AG10803 (cell line): ENCODE data around the gene TTYH3.

GRCh38 chr7:1920242-1920698, 250.2 kb downstream of the ELFN1 start:
- RRBS = no CpG with 5 or more reads among the region's 24 CpGs

DNA sequence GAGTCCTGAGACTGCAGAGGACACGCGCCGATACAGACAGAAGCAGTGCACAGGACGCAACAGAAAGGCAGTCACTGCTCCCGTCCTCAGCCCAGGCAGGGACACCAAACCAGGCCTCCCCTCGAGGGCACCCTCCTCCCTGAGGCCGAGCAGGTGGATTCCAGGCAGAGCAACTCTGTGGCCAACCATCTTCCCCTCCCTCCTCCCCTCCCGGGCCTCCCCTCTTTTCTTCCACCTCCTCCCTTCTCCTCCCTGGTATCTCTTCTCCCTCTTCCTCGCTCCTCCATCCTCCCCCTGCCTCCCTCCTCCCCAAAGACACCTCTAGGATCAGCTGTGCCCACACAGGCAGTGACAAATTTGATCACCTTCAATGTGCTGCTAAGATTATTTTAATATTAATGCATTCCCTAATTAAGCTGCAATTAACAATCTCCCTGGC, 258.9 kb downstream of the ELFN1 start:
- RRBS = no CpG with 5 or more reads among the region's 9 CpGs

GRCh38 chr7:1936274-1936962, 266.3 kb downstream of the ELFN1 start:
- RRBS = 98% methylated on average over 4 of the region's 32 CpGs

GRCh38 chr7:1938921-1939842, 269.1 kb downstream of the ELFN1 start:
- RRBS = 63% methylated on average over 8 of the region's 43 CpGs

DNA sequence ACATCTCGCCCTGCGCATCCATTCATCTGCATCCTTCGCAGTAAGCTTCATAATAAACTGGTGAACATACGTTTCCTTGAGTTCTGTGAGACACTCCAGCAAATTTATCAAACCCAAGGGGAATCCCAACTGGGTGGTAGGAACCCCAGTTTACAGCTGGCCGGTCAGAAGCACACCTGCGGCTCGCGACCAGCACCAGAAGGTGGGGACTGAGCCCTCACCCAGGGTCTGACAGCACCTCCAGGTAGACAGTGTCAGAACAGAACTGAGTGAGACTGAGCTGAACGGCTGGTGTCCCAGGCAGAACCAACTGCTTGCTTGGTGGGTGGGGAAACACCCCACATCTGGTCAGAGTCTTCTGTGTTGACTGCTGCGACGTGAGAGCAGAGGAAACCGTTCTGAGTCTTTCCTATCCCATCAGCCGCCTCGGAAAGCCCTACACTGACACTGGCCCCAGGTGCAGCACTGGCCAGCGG, 160.8 kb downstream of the MAD1L1 start:
- RRBS = no CpG with 5 or more reads among the region's 15 CpGs

DNA sequence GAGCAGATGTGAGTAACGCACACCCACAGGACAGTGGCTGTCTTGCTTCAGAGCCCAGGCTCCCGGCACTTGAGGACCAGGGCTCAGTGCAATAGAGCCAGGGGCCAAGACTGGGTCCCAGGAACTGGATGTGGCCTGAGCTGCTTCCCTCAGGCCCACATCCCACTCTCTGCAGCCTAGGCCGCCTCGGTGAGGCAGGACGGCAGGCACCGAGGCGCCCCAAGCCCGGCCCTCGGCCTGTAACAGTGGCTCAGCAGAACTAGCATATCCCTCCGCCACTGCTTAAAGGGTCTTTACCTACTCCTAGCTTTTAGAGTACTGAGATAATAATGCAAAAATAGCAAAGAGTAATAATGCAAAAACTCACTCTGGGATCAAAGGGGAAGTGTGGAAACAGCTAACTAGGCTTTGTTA, 159.8 kb downstream of the MAD1L1 start:
- RRBS = no CpG with 5 or more reads among the region's 10 CpGs

DNA sequence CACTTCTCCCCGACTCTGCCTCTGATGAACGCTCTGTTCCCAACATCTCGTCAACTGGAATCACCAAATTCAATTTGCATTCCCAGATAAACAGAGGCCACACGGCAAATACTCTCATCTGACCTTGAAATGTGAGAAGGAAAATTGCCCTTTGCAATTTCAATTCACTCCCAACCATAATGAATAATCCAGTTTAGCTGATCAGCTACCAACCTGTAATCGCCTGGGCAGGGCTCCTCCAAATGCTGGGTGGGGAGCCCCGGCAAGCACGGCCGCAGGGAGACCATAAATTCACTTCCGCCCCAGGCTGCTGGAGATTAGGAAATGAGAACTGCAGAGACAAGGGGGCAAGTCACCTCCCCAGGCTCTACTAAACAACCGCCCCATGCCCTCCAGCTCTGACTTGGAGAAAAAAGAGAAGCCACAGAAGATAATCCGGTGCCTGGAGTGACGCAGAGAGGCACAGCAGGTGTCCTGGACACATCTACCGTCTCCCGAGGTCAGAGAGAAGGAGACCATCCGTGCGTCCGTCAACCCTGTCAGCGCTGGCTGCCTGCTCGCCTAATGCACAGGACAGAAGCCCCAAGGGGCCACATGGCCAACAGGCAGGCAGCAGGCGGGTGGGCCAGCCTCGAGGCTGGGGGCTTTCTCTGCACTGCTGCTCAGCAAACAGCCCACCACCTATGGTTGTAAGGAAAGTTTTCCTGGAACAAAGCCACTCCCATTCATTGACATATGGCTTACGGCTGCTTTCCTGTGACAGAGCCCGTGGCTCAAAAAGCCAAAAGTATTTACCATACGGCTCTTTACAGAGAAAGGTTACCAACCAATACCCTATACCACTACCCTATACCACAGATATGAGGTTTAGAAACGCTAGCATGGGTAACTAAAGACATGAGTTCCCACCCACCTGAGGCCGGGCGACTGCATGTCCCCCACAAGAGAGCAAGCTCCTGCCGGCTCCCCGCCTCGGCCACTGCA, 153.0 kb downstream of the MAD1L1 start:
- RRBS = no CpG with 5 or more reads among the region's 30 CpGs

GRCh38 chr7:2103999-2104839, 128.5 kb downstream of the MAD1L1 start:
- RRBS = 19% methylated on average over 5 of the region's 32 CpGs

DNA sequence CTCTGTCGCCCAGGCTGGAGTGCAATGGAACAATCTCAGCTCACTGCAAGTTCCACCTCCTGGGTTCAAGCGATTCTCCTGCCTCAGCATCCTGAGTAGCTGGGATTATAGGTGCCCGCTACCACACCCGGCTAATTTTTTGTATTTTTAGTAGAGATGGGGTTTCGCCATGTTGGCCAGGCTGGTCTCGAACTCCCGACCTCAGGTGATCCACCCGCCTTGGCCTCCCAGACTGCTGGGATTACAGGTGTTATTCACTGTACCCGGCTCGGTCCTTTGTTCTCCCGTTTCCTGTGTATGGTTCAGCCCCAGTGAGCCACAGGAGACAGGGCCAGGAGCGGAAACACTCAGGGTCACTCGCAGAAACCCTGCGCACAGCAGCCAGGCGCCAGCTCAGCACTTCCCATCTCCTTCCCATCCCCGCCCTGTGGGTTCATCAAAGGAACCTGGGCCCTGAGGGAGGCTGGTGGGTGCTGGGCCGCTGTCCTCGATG, 15.6 kb upstream of the CHST12 start:
- RRBS = no CpG with 5 or more reads among the region's 18 CpGs

DNA sequence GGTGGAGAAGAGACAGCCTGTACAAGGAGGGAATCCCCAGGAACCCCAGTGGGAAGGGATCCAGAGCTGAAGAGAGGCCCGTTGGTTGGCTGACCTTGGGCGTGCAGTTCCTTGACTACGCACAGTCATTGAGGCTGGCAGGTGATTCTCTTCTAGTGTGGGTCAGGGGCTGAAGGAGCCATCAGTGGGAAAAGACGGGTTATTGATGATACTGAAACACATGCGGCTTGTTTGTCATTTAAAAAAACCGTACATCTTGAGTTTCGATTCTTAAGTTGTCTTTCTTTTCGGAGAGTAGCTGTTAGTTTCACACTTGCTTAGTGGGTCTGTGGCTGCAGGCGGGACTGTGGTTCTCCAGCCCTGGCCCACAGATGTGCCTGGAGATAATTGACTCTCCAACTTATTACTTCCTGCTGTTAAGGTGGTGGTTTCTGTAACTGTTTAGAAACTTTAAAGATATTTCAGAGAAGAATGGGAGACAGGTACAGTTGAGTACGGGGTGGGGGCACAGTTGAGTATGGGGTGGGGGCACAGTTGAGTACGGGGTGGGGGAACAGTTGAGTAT, 2.5 kb downstream of the CHST12 start:
- RRBS = no CpG with 5 or more reads among the region's 11 CpGs

- RRBS = 5% methylated on average over 5 of the region's 14 CpGs
Observed at GRCh38 chr7:2498013-2498426, 21.6 kb upstream of the LFNG start.

DNA sequence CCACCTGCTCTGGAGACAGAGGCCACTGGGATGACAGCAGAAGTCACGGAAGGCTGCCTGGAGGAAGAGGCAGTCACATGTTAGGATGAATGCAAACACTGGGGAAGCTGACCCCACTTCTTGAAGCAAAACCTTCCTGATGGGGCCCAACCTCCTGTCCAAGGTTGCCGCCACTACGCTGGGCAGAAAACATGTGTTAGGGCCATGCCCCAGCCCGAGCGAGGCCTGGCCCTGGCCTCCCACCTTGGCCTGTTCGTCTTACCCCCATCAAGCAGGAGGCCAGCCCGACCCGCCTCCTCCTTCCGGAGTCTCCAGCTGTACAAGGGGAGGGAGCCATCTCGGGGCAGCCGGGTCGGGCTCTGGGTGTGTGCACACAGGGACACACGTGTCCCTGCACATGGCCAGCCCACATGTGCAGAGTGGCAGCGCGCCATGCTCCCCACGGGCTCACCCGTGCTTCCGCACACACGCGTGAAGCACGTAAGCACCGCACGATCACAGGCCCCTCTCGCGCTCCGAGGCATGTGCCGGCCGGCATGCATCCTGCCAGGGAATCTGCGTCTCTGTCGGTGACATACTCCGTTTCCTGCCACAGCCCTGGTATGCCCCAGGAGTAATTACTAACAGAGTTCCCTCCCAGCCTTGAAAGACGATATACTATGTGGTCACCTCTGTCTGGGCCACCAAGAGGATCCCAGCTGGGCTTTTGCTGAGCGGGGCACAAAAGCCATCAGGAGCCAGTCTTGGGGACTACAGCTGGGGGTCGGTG, 11.3 kb upstream of the LFNG start:
- RRBS = 0% methylated on average over 1 of the region's 34 CpGs

DNA sequence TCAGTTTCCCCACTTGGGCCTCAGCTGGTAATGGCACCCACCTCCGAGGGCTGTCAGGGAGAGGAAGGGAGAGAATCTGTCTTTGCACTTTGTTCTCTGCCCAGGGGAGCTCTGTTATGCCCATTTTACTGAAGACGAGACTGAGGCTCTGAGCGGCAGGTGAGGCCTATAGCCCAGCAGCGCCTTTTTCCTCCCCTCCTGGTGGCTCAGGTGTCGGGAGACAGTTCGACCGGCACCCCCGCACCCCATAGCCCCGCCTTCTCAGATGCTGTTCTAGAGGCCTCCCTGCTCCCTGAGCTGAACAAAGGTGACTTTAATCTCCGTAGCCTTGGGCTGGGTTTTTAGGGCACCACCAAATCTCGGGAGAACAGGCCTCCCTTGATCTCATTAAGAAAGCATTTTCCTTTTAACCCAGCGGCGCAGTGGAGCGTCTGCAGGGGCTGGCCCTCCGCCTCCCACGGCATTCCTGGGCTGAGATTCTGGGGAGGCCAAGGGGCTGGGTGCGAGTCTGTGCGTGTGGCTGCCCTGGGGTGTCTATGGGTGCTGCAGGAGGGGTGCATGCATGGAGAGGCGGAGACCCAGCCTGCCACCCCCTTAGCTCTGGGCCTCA, 3.3 kb downstream of the LFNG start:
- RRBS = no CpG with 5 or more reads among the region's 19 CpGs

DNA sequence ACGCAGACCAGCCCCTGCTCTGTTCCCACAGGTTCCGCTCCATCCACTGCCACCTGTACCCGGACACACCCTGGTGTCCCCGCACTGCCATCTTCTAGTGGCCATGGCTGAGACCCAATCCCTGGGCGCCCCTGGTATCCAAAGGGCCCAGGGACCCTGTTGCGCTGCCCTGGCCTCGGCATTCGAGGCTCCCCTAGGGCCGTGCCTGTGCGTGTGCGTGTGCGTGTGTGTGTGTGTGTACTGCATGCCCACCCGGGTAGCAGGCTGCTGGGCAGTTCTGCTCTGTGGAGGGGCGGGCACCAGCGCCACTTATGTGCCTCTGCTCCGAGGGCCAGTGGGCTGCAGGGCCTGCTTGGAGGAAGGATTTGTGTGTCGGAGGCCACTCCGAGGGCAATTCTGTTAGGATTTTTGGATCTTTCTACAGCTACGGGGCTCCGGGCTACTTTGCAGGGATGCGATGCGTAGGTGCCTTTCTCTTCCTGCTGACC, 7.6 kb downstream of the LFNG start:
- RRBS = no CpG with 5 or more reads among the region's 22 CpGs

GRCh38 chr7:2538562-2539541, 16.5 kb downstream of the BRAT1 start:
- RRBS = no CpG with 5 or more reads among the region's 50 CpGs

DNA sequence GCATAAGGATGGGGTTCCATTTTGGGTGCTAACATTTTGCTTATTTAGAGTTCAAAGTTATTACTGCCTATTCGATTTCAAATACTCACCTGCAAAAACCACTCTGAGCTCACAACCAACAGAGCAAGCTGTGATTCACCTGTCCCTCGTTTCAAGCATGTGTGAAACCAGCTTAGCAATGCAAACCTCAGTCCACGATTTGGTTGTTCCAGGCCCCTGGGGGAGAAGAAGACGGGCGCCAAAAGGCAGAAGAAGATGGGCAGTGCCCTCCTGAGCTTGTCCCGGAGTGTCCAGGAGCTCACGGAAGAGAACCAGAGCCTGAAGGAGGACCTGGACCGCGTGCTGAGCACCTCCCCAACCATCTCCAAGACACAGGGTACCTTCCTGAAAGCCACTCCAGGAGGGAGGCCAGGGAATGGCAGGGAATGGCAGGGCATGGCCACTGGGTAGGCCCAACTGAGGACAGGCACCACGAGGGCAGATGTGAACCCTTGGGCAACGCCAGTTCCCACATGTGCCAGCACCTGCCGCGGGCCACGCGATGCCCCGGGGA, 27.3 kb downstream of the IQCE start:
- RRBS = no CpG with 5 or more reads among the region's 16 CpGs

- RRBS = no CpG with 5 or more reads among the region's 33 CpGs
Observed at GRCh38 chr7:2607028-2608211, 24.4 kb upstream of the TTYH3 start.

DNA sequence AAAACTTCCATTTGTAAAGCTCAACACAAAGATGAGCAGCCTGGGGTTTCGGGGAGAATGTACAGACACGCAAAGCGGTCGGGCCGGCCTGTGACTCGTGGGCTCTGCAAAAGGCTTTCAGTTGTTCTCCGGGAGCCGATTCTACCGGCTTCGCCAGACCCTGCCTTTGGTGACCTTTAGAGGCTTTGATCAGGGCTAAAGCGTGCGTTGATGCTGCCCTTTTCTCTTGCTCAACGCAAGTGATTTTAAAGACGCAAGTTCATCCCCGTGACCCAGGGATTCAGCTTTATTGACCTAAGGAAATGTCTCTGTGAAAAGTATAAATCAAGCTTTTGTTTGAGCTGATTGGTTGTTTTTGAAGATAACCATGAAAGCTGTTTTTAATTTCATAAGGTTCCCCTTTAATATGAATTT, 23.3 kb upstream of the TTYH3 start:
- RRBS = no CpG with 5 or more reads among the region's 15 CpGs

- RRBS = 45% methylated on average over 5 of the region's 23 CpGs
Observed at GRCh38 chr7:2626347-2627249, 5.2 kb upstream of the TTYH3 start.

DNA sequence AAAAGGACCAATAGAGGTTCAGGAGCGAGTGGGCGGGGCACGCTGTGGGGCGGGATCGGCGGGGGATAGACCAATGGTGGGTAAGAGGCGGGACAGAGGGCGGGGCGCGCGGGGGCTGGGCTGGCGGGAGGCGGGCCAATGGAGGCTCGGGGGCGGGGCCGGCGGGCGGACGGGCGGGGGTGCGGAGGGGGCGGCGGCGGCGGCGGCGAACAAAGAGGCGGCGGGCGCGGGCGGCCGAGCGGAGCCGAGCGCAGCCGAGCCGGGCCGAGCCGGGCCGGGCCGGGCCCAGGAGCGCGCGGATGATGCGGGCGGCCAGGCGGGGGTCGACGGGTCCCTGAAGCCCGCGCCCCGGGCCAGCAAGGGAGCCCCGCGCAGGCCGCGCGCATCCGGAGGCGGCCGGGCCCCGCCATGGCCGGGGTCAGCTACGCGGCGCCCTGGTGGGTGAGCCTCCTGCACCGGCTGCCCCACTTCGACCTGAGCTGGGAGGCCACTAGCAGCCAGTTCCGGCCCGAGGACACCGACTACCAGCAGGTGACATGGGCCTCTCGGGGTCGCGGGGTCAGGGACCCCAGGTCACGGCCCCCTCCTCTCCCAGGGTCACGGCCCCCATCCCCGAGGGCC, at the start of gene TTYH3:
TSS of gene TTYH3 (plus strand) at position 239 of the 621 bp plus-strand sequence.
- RRBS = 1% methylated on average over 33 of the region's 77 CpGs